Measurements from ENCODE around the gene PPP1R3A.

DNA sequence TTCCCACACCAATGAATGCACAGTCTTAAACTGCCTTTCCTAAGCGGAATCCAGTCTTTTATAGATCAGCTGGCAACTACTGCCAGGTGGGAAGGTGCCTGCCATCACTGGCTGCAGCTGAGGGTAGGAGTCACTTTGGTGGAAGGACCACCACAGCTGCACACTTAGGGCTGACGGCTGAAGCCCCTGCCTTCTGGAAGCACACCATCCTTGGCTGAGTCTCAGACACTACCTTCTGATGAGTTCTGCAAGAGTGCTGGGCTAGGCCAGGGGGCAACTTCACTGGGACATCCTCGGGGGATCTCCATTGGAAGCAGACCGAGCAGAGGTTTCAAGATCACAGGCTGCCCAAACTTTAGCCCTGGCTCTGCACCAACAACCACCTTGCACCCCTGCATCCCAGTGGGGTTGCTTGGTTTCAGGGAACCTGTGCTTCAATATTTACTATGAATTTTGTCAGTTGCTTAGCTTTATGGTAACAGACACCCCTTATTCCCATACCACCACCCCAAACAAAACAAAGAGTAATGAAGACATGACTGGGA is 20.3 kb downstream of the DOCK4 start:
- RRBS, 2 experiments, result no CpG with 5 or more reads among the region's 4 CpGs

- RRBS, 2 experiments, result no CpG with 5 or more reads among the region's 3 CpGs
Observed at GRCh38 chr7:112617735-112618296, 137.0 kb downstream of the LSMEM1 start.

- RRBS, 2 experiments, result no CpG with 5 or more reads among the region's 37 CpGs
Observed at GRCh38 chr7:113742790-113743516, 175.9 kb downstream of the PPP1R3A start.

DNA sequence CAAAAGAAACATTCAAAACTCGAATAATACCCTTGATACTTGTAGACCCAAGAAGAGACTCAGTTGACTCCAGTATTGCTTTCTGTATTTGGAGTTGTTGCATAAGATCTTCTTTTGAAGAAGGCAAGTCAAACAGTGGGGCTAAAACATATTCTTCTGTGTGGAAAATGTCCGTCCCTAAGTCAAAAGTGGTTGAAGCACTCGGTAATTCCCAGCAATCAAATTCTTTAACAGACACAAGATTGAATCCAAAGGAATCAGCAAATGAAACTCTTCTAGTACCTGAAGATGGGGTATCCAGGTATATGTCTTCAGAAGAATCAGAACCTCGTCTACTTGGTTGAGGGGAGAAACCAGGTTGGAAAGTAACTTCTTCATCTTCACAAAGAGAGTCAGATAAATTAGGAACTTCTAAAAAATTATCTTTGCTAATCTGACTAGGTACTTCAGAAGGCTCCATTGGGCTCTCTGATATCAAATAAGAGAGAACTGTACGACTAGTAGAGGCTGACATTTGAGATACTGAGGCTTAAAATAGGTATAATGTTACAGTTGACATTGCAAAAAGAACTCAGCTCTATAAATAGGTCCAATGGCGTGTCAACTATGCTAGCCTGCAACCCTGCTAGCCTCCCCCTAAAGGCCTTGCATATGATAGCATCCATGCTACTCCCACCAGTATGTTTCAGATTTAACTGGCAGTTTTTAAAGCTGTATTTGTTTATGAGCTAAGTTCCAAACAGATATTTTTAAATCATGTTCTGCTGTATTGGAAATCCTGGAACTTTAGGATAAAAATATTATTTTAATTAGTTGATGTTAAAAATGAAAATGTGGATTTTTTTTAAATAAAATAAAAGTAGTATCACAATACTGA is at the start of gene PPP1R3A:
Gene PPP1R3A (minus strand): TSS at position 473 of the 877 bp plus-strand sequence.
- RRBS, 2 experiments, result no CpG with 5 or more reads among the region's 6 CpGs

GRCh38 chr7:114086049-114087025 is 167.5 kb upstream of the PPP1R3A start:
- RRBS, 2 experiments, result 1 to 2% methylated on average over 54 of the region's 98 CpGs

- RRBS, 2 experiments, result no CpG with 5 or more reads among the region's 12 CpGs
Observed at GRCh38 chr7:114087800-114088071, 168.9 kb upstream of the PPP1R3A start.

- RRBS, 2 experiments, result no CpG with 5 or more reads among the region's 1 CpG
Observed at GRCh38 chr7:114988144-114988503, 66.2 kb downstream of the MDFIC start.

GRCh38 chr7:116159640-116160052 is 50.7 kb upstream of the TES start:
- RRBS, 2 experiments, result no CpG with 5 or more reads among the region's 4 CpGs

DNA sequence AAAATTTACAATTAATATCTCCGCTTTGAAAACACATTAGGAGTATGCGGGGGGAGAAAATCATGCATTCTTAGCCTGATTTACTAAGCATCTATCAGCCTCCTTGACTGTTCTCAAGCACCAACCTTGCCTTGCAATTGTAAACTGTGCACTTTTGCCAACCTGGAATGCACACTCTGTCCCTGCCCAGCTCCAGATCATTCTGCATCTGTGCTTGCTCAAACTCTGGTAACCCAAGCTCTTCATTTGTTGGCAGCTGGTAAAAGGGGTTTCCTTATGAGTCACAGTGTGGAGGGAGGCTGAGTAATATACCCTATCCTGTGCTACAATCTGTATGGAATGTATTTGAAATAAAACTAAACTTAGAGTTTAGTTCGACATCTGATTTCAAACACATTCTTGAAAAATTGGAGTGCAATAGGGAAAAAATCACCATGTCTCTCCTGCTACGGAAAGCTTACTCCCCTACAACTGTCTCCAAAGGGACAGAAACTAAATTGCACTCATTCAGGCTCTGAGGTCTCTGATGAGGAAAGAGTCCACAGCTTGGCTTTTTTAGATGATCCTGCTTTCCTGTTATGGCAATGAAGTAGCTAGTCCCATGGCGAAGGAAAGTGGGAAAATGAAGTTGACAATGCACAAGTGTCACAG is 61.7 kb downstream of the TES start:
- RRBS, 2 experiments, result no CpG with 5 or more reads among the region's 5 CpGs

GRCh38 chr7:116356272-116356693 is 143.3 kb upstream of the CAV2 start:
- RRBS, 2 experiments, result no CpG with 5 or more reads among the region's 2 CpGs

DNA sequence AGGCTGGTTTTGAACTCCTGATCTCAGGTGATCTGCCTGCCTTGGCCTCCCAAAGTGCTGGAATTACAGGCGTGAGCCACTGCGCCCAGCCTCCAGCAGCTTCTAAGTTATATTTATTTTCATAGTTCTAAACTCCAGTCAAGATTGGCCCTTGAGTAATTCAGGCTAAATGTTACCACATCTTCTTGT is 49.1 kb upstream of the CAPZA2 start:
- RRBS, 2 experiments, result no CpG with 5 or more reads among the region's 2 CpGs

DNA sequence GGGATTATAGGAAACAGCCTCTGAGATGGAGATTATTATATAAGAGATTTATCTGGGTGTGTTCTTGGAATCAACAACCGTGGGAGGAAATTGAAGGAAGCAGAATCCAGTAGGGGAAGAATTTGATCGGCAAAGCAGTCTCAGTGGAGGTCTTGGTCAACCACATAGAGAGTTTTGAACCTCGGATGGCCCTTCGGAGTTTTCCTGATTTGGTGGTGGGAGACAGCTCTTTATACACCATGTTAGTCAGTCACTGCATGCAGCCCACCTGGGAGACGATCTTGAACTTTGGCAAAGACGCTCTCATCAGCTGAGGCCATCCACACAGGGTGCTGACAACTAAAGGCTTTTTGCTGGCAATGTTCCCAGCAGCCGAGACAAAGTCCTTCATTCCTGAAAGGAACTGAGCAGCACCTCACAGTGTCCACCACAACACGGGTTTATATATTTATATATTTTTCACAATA is 27.7 kb upstream of the CAPZA2 start:
- RRBS, 2 experiments, result no CpG with 5 or more reads among the region's 8 CpGs

DNA sequence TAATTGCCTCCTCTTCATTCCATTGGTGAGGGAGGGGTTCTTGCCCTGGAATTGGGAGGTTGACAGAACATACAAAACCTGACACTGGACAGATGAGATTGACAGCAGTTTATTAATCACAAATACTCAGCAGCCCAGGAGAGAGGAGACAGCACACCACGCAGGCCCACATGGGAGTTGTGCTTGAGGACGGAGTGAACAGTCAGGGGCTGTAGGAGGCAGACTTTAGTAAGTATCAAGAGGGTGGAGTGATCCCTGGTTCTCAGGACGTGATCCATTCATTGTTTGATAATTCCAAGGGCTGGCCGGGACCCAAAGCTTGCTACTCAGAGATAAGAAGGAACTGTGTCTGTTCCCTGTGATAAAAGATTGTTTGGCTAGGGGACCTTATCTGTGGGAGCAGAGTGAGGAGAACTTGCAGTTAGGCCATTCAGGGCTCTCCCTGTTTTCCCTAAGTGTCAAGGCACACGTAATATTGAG is 14.3 kb downstream of the CAPZA2 start:
- RRBS, 2 experiments, result no CpG with 5 or more reads among the region's 5 CpGs

DNA sequence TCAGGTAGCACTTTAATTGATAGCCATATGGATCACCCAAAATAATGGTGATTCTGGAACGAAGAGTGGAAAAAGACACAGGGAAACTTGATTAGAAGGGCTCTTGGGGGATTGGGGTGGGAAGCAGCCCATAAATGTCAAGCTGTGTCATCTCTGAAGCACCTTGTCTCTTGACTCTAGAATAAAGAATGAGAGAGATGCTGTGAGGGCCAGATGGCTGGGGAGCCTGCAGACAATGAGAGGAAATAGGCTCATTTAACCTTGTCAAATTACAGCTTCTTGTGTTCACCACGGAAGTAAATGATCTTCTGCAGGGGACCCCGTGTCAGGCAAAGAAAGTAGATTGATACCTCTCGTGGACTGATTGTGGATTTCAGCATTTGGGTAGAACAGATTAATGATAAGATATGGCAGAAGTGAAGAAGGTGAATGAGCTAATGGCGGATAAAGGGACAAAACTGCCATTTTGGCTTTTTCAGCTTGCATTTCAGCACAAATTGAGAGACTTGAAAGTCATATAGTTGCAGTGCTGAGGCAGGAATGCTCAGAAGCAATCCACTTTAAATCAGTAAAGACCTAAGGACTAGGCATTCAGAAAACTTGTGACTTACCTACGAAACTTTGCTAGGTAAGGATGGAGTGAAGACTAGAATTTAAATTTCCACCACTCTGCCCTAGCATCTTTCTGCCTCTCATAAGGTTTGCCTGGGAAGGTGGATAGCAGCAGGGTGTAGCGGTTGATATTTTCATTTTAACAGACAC is 159.5 kb downstream of the ST7 start:
- RRBS, 2 experiments, result no CpG with 5 or more reads among the region's 7 CpGs

- RRBS, 2 experiments, result no CpG with 5 or more reads among the region's 2 CpGs
Observed at GRCh38 chr7:117156094-117156762, 166.6 kb downstream of the WNT2 start.

DNA sequence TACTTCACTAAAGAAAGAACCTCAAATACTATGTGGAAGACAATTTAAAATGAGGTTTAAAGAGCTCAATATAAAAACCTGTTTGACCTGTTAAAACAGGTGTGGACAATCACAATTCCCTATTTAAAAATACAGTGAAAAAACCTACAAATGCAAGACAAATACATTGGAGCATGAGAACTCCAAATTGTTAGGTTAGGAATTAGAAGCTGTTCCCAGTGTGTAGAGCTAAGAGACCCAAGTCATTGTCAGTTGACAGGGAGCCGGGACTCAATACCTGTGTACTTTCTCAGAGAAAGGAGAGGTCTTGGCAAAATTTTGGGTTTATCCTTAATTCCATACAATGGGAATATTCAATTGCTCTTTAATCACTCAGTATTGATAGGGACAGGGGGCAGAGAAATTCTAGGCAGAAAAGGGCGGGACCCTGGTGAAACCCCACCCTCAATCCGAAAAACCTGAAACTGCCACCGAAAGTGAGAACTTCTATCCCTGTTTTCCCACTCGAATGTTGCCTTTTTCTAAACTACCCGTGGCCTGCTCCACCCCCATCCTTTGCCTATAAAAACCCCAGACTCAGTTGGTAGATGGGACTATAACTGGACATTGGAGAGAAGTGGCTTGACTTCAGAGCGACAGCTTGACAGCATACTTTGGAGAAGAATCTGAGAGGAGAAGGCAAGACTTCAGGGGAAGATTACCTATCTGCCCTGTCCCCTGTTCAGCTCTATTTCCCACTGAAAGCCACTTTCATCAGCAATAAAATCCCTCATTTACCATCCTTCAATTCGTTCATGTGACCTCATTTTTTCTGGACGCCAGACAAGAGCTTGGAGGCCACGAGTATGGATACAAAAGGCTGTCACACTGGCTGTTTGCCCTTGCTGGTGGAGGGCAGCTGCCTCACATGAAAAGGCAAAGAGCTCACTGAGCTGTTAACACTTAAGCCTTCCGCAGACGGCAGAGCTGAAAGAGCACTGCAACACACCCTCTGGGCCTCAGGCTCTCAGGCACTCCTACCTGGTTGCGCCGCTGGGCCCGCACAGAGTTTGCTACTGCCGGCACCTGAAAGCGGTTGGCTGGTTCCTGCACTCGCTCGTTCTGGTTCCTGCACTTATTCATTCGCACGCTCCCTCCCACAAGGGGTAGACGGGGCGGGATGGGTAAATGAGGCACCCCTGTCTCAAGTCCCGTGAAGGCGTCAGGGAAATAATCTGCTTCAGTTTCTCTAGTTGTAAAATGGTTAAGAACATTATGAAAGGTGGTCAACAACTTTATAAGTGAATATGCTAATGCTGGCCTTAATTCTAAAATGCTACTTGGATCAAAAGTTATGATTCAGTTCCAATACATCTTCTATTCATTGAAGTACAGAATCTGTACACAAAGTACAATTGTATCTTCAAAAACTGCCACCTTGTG is 193.3 kb downstream of the CFTR start:
- RRBS, 2 experiments, result no CpG with 5 or more reads among the region's 25 CpGs

- RRBS, 2 experiments, result no CpG with 5 or more reads among the region's 20 CpGs
Observed at GRCh38 chr7:117791967-117793003, 81.0 kb downstream of the CTTNBP2 start.

GRCh38 chr7:117872538-117872863 is 740 bp downstream of the CTTNBP2 start:
- RRBS, 2 experiments, result no CpG with 5 or more reads among the region's 11 CpGs

Data from LNCaP clone FGC (cell line).